HL-60 (cell line): Measurements from ENCODE around the gene CNTN1.

GRCh38 chr12:34218530-34219637 lies 196.6 kb downstream of the ALG10 start:
- RRBS: 70% methylated on average over 16 of the region's 71 CpGs

DNA sequence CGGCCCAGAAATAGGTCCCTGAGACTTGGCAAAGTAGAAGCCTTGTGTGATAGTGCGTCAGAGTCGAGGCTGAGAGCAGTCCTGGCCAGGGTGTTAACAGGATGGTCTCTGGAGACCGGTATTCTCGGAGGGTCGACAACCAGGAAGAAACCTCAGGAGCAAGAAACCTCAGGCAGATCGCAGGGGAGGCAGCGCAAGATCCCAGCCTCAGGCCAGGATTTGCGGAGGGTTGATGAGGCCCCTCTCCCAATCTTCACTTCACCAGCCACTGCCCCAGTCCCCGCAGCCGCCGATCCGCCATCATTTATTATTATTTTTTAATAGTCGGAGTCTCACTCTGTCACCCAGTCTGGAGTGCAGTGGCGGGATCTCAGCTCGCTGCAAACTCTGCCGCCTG lies 768.7 kb upstream of the ALG10B start:
- RRBS: no CpG with 5 or more reads among the region's 17 CpGs

- RRBS: no CpG with 5 or more reads among the region's 17 CpGs
These were observed 81.1 kb downstream of the ABCD2 start for GRCh38 chr12:39538395-39539025.

DNA sequence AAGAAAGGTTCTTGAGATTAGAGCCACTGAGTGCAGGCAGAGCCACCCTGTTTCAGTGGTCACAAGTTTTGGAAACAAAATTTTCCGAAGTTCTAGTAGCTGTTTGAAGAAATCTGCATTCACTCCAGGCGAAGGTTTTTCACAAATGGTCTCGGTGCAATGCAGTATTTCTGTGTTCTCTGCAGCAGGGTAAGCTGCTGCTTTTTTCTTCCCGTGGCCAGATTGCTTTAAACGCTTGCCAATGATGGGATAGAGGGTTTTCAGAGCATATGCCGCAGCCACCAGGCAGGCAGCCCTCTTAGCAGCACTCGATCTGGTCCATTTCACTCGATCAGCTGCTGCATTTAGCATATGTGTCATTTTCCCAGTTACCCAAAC lies 358 bp downstream of the ABCD2 start:
- RRBS: no CpG with 5 or more reads among the region's 8 CpGs

GRCh38 chr12:39669702-39669956 lies 43.6 kb downstream of the C12orf40 start:
- RRBS: no CpG with 5 or more reads among the region's 6 CpGs

DNA sequence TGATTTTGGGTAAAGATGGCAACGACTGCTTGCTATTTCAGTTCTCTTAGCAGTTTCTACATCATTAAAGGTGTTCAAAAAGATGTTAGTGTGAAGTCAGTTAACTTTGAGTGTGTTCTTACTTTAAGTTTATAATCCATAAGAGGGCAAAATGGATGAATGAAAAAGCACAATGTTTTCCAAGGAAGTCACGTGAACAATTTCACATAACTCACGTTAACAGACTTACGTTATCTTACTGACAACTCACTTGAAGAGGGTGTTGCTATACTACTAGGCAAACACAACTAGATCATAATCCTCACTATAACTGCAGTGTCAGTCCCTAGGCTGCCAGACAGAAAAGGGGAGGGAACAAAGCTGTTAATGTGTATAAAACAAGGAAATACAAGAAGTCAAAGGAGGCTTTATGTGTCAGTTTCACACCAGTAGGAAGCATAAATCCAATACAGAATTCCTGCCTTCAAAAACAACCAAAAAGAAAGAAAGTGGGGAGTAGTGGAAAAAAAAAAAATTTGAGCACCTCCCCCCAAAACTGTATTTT lies 6.4 kb downstream of the SLC2A13 start:
- RRBS: no CpG with 5 or more reads among the region's 4 CpGs

DNA sequence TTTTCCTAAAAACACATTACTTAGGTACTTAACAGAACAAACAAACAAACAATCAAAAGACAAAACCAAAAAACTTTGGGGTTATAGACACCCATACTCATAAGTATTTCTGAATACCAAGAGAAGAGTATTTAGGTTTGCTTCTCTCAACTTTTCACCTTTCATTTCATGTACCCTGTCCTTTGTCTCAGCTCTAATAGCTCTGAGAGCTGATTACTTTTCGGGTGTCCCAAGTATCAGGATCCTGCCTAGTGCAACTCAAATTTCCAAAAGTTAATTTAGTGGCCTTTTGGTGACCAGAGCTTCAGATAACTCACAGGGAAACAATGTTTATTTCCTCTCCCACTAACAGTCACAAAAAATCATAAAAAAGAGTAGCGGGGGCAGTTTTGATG lies 826 bp upstream of the LRRK2 start:
- RRBS: no CpG with 5 or more reads among the region's 2 CpGs

DNA sequence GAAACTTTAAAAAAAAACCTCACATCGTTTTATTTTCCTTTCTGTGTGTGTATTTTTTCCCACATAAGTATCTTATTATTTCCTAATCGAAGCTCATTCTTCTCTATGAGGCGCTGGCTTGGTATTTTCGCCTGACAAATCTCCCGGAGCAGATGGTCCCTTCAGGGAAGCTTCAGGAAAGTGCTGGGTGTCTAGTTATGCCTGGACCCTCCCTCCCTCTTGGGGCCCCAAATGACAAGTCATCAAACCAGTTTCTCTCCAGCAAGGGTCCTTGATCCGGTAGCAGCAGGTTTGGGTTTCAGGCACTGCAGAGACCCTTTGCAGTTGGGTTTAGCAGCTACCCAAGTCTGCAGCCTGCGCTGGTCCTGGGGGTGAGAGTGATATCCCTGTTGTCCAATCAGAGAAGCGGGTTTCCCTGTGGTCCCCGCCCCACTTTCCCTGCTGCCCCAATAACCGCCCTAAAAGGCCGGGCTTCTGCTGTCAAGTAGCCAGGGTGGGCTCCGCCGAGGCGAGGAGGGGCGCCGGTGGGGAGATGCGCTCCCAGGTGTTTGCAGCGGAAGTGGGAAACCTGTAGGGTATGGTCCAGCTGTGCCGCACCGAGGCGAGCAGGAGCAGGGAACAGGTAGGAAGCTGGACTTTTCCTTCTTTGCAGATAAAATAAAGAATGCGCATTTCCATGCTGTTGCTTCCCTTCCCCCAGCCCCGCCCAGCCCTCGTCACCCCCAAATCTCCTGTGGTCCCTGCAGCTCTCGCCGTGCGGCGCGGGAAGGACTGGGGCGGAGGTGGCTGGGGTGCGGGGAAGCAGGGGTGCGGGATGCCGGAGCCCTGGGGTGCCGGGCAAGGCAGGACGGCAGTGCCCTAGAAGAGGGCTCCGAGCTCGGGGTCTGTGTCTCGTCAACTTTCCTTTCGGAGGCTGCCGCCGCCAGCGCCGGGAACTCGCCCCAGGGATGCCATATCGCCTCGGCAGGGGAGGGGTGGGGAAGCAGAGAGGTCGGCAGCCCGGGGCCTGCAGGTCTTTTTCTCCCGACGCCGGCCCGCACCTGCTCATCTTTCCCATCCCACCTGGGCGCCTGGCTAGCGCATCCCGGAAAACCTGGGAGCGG lies at the start of gene CNTN1:
Gene CNTN1 (plus strand): TSS at position 469 of the 1,103 bp plus-strand sequence.
- RRBS: 40% methylated on average over 23 of the region's 56 CpGs

DNA sequence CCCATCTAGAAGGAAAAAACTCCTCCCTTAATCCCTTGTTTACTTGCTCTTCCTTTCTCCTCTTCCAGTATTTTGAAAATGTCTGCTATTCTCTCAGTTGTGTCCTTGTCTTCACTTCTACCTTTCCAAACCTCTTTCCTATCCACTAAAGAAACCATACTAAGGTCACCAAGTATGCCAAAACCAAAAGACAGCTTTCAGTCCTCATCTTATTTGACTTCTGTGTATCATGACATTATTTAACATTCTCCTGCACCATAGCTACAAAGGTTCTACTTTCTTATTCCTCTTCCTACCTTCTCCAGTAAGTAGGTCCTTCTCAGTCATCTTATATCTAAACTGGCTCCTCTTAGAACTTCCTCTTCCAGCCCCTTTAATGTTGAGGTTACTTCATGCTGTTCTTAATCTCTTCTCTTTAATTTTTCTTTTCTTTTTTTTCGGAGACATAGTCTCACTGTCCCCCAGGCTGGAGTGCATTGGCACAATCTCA lies 24.4 kb upstream of the GXYLT1 start:
- RRBS: no CpG with 5 or more reads among the region's 1 CpG

- RRBS: no CpG with 5 or more reads among the region's 7 CpGs
These were observed 167.5 kb upstream of the PRICKLE1 start for GRCh38 chr12:42756956-42757525.

GRCh38 chr12:42885761-42886179 lies 296.2 kb upstream of the PRICKLE1 start:
- RRBS: no CpG with 5 or more reads among the region's 2 CpGs

GRCh38 chr12:43858889-43859589 lies 23.2 kb downstream of the TMEM117 start:
- RRBS: no CpG with 5 or more reads among the region's 7 CpGs

DNA sequence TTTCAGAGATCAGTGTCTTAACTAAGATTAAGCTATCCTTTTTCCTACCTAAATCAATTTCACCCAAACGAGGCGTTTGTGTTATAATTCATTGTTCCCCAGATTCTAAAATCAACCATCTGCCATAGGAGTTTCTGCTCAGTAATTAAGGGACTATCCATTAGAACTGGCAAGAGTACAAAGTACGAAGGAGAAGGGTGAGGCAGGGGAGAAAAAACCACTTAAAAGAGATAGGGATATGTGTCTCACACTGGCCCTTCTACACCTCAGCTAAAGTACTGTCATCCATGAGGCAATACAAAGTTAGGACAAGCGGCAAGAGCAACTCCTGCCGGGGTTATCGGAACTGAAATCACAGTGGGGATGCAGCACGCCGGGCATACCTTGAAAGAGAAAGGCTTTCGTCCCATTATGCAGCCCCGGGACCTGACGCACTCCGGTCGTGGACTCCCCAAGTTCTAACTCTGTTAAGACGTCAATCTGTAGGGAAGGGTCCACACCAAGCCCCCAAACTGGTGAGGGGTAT lies 1.2 kb downstream of the NELL2 start:
- RRBS: 48% methylated on average over 4 of the region's 14 CpGs

GRCh38 chr12:45217421-45218258 lies 1.7 kb downstream of the ANO6 start:
- RRBS: no CpG with 5 or more reads among the region's 6 CpGs

DNA sequence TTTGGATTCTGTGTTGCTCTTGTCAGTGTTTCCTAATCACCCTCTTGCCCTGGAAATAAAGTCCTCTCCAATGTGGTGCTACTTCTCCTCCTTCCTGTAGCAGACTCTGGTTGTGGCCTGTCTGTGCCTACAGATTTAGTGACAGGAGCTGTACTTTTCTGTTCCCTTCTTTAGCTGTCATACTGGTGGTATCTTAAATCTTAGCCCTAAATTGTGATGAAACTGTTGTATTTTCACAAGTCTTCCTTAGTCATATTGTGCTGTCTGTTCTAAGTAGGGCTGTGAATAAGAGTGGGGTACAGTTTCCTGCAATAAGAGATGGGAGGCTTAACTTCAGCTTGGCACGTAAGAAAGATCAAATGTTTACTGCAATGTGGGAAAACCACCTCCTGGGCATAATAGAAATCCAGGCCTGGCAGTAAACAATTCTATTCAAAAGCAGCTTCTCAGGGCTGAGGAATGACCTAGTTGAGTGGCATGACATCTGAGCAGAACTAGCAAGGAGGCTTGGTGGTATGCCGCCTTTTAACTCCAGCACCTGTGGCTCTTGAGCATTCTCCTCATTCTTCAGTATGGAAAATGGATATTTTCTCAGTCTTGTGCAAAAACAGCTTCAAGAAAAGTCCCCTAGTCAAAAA lies 19.3 kb downstream of the ANO6 start:
- RRBS: no CpG with 5 or more reads among the region's 2 CpGs

- RRBS: no CpG with 5 or more reads among the region's 6 CpGs
These were observed 52.7 kb downstream of the ANO6 start for GRCh38 chr12:45268415-45269272.

DNA sequence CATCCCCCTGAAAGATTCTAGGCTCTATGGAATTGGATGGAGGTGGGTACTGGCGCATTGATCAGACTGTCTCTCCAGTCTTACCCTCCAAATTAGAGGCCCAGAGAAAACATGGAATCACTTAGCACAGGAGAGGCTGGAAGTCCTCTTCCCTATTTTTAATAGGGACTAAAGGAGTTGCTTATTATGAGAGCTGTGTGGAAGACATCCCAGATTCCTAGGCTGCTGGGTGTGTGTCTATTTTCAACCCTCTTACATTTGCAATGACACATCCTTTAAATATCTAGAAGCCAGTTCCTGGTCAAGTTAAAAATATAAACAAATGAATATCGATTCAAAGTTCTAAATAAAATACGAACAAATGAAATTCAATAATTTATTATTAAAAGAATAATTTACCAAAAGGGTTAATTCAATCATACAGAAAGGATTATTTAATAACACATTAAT lies 58.2 kb upstream of the ARID2 start:
- RRBS: no CpG with 5 or more reads among the region's 3 CpGs

DNA sequence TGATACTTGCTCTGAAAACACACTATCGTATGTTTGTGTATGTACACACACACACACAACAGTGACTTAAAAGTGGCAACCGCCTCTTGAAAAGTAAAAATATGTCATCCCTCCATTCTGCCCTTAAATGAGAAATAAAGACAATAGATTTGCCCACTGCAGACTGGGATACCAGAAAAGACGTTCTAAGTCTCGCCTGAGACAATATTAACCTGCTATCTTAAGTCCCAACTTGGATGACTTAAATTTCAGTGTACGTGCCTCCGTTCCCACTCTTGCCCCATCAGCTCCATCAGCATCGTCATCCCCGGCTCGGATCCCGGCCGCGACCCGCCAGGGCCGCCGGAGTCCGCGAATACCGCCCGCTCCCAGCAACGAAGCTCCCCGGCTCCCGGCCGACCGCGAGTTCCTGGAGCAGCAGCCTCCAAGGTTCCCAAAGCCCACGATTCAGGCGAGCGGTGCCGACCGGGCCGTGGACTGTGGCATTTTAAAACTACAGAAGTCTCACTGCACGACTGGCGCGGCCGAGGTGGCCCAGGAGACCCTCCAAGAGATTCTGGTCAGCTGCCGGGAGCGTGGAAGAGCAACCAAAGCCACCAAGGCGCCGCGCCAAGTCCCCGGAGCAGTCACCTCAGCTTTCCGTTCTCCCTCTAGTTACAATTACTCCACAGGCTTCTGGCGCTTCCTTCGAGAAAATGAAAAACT lies 2.7 kb upstream of the ARID2 start:
- RRBS: 3% methylated on average over 23 of the region's 44 CpGs

DNA sequence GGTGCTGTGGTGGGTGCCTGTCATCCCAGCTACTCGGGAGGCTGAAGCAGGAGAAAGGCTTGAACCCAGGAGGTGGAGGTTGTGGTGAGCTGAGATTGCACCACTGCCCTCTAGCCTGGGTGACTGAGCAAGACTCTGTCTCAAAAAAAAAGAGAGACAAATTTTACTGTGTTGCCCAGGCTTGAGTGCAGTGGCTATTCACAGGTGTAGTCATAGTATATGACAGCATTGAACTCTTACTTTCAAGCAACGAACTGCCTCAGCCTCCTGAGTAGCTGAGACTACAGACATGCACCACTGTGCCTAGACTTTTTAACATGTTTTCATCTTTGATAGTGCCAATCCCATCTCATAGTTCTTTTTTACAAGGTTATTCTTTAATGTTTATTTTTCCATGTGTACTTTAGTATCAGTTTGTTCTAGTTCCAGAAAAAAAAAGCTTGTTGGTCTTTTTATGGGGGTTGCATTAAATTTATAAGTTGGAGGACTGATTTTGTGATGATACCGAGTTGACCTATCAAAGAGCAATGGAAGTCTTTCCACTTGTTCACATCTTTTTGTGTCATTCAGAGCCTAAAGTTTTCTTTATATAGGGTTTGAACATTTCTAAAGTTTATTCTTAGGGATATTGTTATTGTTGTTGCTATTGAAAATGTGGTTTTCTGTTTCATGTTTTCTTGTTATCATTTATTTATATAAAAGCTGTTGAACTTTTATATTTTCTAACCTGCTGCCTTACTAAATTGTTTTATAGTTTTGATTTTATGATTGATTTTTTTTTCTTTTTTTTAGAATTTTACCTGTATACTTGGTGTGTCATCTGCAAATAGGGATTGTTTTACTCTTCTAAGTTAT lies 13.9 kb downstream of the ARID2 start:
- RRBS: no CpG with 5 or more reads among the region's 3 CpGs

- RRBS: no CpG with 5 or more reads among the region's 3 CpGs
These were observed 39.1 kb downstream of the ARID2 start for GRCh38 chr12:45768214-45769465.